Foreskin keratinocyte (primary cell): ENCODE measurements around the genes MMP7 and DCUN1D5.

DNA sequence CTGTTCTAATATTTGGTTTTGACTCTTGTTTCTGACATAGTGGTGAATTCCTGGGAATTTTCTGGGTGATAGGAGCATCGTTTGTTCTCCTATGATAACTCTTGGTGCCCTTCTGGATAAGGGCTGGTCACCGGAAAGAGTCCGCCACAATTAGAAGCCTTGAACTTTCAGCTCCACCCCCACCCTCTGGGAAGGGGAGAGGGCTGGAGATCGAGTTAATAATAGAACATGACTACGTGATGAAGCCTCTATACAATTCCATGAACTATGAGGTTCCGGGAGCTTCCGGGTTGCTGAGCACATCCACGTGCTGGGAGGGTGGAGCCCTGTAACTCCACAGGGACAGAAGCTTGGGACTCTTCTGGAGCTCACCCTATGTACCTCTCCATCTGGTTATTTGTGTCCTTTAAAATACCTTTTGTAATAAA, 40.3 kb downstream of the ARHGAP42 start:
- RAMPAGE, total RNA: no peak

GRCh38 chr11:101125723-101126331, 3.8 kb downstream of the PGR start:
- RAMPAGE, total RNA: no peak

DNA sequence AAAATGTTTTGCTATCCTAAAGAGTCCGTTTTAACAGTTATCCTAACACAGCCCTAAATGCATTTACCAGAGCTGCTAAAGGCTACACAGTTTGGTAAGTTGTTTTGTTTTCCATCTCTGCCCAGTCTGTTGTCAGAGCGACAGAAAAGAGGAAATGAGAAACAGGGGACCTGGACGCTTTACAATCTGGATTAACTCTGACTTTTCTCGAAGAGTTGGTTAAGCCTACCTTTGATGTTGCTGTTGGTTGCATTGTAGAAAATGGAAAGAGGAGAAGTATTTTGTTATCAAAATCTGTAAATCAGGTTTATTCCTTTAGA, 572 bp downstream of the ANGPTL5 start:
- RAMPAGE, total RNA: no peak

DNA sequence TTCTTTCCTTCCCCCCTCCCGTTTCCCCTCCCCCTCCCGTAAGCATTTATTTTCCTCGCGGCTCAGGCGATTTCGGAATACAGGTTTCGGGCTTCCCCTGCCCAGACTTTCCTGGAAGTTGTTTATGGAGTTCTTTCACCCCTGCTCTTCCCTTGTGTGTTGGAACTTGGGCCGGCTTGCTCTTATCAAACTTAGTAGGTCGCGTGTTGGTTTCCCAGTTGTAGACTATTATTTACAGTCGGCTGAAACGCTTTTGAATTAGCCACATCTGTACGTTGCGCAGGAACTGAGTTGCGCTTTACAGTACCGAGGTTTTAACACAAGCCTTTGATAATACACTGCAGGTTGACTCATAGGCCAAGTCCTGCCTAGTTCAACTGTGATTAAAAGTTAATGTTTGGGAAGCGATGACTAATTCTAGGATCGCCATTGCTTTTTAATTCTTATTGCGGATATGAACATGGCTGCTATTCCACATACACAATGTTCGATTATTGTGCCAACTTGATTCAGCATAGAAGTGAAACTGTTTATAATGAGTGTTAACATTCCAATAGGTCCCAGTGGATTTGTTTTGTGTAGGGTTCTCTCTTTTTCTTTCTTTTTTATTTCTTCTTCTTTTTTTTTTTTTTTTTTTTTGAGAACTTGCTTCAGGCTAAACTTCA, 1.7 kb downstream of the YAP1 start:
- RAMPAGE, total RNA: no peak

GRCh38 chr11:102179418-102179845, 69.2 kb downstream of the YAP1 start:
- RAMPAGE, total RNA: no peak

GRCh38 chr11:102182691-102183682, 72.7 kb downstream of the YAP1 start:
- RAMPAGE, total RNA: no peak

- RAMPAGE, total RNA: no peak
Measured at GRCh38 chr11:102197704-102198156, 87.5 kb downstream of the YAP1 start.

GRCh38 chr11:102216815-102217186, 100.5 kb upstream of the BIRC3 start:
- RAMPAGE, total RNA: no peak

- RAMPAGE, total RNA: no peak
Measured at GRCh38 chr11:102306671-102307224, 10.5 kb upstream of the BIRC3 start.

GRCh38 chr11:102330811-102331293, 13.6 kb downstream of the BIRC3 start:
- RAMPAGE, total RNA: no peak

- RAMPAGE, total RNA: no peak
Measured at GRCh38 chr11:102360434-102361381, 13.7 kb downstream of the BIRC2 start.

DNA sequence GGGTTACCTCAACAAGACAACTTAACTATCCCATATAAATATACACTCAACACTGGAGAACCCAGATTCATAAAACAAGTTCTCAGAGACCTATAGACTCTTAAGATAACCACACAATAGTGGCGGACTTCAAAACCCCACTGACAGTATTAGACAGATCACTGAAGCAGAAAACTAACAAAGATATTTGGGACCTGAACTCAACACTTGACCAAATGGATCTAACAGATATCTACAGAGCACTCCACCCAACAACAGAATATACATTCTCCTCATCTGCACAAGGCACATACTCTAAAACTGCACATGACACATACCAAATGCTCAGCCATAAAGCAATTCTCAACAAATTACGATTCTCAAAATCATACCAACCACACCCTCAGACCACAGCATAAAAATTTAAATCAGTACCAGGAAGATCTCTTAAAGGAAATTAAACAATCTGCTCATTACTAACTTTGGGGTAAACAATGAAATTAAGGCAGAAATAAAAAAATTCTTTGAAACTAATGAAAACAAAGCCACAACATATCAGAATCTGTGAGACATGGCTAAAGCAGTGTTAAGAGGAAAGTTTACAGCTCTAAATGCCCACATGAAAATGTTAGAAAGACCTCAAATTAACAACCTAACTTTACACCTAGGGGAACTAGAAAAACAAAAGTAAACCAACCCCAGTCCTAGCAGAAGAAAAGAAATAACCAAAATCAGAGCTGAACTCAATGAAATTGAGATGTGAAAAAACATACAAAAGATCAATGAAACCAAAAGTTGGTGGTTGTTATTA, 37.3 kb downstream of the TMEM123 start:
- RAMPAGE, total RNA: no peak

- RAMPAGE, total RNA: no peak
Measured at GRCh38 chr11:102530354-102530965, at the start of gene MMP7. Gene MMP7 (minus strand): TSS chr11:102530747.

DNA sequence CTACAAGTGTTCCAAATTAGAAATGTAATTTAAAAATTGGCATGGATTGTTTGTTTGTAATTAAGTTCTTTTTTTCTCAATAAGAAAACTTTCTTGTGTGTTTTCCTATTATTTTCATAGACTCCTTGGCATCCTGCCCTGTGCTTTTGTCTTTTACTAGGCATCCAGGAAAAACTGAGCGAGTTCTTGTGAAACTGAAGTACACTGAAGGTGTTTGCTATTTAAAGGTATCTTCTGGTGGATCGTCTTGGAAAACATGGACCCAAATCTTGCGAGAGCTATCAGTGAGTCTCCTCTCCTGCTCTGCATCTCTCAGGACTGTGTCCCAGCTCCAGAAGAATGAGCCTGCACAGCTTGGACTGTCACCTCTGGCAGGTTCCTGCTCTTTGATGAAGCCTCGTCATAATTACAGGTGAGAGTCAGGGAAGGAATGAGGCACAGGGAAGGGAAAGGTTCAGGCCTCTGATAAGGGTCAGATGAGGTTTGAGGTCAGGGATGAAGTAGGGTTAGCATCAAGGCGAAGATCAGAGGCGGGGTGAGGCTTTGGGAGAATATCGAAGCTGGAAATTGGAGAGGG, 18.0 kb downstream of the MMP20 start:
- RAMPAGE, total RNA: no peak

DNA sequence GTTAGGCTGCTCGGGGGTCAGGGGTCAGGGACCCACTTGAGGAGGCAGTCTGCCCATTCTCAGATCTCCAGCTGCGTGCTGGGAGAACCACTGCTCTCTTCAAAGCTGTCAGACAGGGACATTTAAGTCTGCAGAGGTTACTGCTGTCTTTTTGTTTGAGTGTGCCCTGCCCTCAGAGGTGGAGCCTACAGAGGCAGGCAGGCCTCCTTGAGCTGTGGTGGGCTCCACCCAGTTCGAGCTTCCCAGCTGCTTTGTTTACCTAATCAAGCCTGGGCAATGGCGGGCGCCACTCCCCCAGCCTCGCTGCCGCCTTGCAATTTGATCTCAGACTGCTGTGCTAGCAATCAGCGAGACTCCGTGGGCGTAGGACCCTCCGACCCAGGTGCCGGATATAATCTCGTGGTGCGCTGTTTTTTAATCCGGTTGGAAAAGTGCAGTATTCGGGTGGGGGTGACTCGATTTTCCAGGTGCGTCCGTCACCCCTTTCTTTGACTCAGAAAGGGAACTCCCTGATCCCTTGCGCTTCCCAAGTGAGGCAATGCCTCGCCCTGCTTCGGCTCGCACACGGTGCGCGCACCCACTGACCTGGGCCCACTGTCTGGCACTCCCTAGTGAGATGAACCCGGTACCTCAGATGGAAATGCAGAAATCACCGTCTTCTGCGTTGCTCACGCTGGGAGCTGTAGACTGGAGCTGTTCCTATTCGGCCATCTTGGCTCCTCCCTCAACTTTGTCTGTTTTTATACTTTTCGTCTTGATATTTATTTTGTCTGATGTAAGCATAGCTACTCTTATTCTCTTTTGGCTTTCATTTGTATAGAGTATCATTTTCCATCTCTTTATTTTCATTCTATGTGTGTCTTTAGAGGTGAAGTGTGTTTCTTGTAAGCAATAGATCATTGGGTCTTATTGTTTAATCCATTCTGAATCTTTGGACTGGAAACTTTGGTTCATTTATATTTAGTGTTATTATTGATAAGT, 22.3 kb upstream of the MMP8 start:
- RAMPAGE, total RNA: no peak

- RAMPAGE, total RNA: no peak
Measured at GRCh38 chr11:102807795-102808358, 9.9 kb upstream of the MMP1 start.

DNA sequence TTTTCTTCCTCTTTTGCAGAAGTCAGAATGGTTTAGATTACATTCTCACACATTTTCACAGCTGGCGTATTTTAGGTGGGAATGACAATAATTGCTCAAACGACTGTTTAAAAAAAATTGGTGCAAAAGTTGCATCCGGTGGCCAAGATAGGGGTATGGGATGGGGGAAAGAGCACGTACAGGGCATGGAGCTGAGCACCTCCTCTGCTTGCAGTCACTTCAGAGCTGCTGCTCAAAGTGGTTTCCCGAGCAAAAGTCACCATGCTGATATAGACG, 35.3 kb downstream of the MMP13 start:
- RAMPAGE, total RNA: no peak

DNA sequence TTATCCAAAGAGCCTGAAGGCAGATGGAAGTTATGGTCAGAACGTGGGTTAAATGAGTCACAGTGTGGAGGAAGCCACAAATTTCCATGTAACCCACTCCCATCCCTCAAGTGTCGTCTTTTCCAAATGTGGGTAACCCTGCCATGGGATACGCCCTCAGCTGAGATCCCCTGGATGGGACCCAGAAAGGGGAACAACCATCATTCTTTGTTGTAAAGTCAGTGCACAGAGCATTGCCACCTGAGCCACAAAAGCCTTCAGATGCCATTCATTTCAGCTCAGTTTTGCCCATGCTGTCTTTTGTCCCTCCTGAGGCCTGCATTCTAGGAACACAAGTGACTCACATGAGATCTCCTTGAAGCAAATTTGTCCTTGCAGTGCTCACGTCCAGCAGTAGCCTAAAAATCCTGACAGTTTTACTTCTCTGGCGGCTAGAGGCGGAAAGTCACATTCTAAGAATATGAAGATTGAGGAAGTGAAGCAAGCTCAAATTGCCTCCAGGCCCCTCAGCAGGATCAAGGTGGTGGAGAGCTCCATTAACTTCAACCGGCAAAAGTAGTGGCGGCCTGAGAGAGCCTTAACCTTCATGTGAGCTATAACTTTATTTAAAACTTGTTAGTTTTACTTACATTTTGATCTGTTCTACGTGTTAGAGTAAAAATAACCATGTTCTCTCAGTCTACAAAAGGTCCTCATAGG, 30.5 kb downstream of the MMP13 start:
- RAMPAGE, total RNA: no peak

GRCh38 chr11:103078503-103079637, 13.1 kb downstream of the DCUN1D5 start:
- RAMPAGE, total RNA: no peak

DNA sequence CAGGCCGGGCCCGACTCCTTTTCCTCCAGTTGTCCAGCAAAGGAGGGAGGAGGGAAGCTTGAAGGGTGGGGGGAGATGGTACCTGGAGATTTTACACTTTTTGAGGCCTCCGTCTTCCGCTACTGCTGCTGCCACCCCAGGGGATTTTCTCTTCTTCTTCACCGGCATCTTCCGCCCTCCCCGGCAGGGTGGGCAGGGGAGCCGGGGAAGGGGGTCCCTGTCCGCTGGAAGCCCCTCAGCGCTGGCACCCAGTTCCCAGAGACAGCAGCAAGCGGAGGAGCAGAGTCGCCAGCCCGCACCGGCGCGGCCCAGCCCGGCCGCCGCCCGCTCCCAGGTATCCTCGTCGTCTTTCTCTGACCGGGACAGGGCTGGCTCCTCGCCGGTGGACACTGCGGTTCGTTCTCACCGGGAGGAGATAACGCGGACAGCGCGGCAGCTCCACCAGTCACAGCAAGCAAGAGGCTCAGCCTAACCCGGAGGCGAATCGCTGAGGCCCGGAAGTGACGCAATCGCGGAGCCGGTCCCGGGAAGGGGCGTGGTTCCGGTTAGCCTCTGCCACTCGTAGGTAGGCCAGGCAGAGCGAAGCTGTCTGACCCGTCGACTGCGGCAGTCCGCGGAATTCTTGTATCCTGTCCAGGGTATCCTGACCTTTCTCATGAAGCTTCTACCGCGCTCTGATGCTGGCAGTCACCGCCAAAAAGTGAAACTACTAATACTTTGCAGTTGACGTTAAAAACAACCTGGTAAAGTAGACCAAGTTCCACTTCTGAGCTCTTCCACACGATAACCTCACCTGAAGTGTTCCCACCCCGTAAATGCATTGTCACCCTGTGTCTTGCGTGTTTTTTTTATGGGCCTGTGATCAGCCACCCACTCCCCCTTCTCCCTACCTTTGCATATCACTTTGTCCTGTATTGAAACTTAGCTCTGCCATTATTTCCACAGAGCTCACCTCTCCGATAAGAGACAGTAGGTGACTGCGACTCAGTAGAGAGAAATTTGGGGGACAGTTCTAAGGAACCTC, at the start of gene DCUN1D5:
DCUN1D5 (minus strand) TSS at position 456 of the 1,024 bp plus-strand sequence.
- RAMPAGE, total RNA: start-site peak on the minus strand centred at position 437 of the sequence, 99 bp wide, 825 and 933 reads in 2 replicates